Airway epithelial cell (primary cell): ENCODE measurements around the genes PCP4L1, HSPA6 and FCRLA.

DNA sequence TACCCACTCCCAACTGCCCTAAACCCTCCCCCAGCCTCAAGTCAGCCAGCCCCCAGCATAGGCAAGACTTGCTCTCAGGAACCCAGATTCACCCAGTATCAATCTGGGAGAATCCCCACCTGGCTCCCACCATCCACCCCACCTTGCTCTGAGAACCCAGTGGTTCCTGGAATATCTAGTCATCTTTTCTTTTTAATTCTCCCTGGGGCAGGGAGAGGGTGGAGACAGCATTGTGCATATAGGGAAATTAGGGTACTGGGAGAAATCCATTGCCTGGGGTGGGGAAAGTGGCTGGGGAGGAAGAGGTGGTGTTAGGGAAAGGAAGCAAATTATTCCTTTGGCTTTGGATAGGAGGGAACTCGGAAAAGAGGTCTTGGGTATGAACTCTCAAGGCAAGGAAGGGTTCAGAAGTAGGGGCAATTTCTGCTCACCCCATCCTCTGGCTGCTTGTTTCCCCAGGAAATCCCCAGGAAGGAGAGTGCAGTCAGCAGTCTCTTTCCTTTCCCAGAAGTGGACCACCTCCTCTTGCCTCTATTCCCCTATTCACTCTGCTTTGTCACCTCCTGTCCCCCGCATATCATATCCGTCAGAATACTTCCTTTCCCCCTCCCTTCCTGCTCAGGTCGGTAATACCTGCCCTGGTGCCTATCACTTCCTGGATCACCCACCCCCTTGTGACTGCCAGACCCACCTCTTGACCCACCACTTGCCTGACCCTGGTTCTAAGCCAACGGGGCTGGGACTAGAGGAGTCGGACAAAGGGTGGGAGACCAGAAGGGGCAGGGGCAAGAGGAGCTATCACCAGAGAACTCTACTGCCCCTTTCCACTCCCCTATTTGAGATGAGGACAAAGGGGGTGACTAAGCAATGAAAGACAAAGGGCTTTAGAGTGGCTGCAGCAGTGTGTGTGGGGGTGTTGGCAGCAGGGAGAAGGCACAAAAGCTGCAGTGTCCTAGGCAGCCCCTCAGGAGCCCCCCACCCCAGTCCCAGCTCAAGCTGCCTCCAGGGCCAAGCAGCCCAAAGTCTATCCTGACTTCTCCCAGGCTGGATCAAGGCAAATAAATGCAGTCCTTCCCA, 1.4 kb upstream of the ADAMTS4 start:
- RAMPAGE, long total RNA = no peak

DNA sequence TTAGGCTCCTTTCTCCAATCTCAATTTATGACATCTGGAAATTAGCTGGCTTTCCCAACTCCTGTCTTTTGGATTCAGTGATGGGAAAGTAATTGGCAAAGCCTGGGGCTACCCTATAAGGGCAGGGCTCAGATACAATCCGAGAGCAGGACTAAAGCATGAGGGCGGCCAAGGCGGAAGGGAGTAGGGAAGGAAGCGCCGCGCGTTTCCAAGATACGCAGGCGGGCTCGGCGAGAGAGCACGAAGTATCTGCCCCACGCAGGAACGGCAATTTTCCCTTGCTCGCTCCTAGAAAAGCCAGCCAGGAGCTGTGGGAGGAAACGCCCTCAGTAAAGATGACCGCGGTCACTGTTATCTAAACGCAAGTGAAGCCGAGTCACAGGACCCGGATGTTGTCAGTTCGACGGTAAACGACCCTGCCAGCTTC, 299 bp upstream of the NDUFS2 start:
- RAMPAGE, long total RNA = no peak

GRCh38 chr1:161258284-161259108, at the start of gene PCP4L1:
Gene PCP4L1 (plus strand): TSS chr1:161258745.
- RAMPAGE, long total RNA = no peak

GRCh38 chr1:161364601-161365238, 3.0 kb downstream of the CFAP126 start:
- RAMPAGE, long total RNA = no peak

DNA sequence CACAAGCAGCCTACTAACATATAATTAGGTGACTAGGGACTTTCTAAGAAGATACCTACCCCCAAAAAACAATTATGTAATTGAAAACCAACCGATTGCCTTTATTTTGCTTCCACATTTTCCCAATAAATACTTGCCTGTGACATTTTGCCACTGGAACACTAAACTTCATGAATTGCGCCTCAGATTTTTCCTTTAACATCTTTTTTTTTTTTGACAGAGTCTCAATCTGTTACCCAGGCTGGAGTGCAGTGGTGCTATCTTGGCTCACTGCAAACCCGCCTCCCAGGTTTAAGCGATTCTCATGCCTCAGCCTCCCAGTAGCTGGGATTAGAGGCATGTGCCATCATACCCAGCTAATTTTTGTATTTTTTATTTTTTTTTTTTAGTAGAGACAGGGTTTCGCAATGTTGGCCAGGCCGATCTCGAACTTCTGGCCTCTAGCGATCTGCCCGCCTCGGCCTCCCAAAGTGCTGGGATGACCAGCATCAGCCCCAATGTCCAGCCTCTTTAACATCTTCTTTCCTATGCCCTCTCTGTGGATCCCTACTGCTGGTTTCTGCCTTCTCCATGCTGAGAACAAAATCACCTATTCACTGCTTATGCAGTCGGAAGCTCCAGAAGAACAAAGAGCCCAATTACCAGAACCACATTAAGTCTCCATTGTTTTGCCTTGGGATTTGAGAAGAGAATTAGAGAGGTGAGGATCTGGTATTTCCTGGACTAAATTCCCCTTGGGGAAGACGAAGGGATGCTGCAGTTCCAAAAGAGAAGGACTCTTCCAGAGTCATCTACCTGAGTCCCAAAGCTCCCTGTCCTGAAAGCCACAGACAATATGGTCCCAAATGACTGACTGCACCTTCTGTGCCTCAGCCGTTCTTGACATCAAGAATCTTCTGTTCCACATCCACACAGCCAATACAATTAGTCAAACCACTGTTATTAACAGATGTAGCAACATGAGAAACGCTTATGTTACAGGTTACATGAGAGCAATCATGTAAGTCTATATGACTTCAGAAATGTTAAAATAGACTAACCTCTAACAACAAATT, 5.6 kb upstream of the HSPA6 start:
- RAMPAGE, long total RNA = no peak

- RAMPAGE, long total RNA = no peak
Observed at GRCh38 chr1:161523328-161524763, at the start of gene HSPA6. Gene HSPA6 (plus strand): TSS chr1:161524540.

DNA sequence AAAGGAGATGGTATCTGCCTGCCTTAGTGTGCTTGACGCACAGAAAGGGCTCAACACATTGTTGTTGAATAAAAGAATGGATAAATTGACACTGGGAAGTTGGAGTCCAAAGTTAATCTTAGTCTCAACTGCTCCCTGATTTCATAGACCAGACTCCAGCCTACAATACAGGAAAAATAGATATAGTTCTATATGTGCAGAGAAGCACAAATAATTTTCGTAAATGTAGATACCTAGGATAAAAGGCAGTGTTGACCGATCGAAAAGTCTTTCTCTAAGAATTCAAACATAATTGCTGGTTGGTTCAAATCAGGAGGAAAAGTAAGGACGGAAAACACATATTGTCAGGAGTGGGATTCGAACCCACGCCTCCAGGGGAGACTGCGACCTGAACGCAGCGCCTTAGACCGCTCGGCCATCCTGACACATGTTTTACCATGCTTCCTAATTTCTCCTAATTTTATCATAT, 5.7 kb downstream of the HSPA6 start:
- RAMPAGE, long total RNA = no peak

GRCh38 chr1:161548271-161549191, 1.1 kb downstream of the FCGR3A start:
- RAMPAGE, long total RNA = no peak

DNA sequence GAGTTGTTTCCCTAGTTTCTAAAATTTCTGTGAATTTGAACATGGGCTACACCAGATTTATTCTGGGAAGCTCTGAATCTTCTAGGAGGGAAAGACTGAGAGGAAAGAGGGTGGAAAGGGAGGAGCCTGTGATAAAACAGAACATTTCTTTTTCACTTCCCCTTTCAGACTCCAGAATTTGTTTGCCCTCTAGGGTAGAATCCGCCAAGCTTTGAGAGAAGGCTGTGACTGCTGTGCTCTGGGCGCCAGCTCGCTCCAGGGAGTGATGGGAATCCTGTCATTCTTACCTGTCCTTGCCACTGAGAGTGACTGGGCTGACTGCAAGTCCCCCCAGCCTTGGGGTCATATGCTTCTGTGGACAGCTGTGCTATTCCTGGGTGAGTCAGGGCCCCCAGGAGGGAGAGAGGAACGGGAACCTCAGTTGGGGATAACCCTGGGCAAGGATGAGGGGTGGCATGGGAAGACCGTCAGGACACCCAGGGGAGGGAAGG, 31.6 kb upstream of the FCGR3A start:
- RAMPAGE, long total RNA = no peak

DNA sequence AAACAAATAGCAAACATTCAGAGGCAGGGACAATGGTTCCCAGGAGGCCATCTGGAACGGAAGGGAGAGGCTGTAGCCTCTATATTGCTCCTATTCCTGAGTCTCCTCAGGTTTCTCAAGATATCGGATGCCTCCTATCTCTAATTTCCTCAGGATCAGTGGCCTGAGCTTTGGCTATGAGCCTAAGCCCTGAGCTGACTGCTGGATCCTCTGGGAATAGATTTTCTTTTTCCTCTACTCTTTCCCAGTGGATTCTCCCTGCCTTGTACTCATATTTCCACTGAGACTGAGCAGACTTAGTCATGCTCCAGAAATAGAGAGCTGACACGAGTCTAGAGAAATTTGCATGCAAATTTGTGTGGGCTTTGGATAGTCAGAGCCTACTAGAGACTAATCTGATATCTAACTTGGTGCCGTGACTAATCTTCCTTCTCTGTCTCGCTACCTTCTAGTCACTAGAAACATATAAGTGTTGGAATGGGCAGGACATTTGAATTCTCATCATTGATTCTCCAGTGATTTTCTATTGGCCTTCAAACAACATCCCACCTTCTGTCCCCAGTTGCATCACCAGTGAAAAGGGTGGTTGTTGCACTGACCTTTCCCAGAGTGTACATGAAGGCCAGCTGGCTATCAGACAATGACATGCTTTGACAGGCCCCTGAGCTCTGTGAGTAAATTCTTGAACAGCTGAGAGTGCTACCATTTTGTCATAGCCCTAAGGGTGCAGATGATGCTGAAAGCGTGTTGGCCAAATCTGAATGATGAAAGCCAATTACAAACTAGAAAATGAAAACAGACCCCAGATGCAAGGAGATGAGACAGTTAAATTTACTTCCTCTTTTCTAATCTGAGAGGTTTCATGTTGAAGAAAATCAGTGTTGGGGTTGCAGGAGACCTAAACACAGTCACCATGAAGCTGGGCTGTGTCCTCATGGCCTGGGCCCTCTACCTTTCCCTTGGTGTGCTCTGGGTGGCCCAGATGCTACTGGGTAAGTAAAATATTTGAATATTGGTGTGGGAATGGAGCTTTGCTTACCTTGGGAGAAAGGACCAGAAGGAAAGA, at the start of gene FCRLA:
FCRLA (plus strand) TSS at position 878 of the 1,066 bp plus-strand sequence.
- RAMPAGE, long total RNA = no peak

GRCh38 chr1:161839459-161839957, 73.4 kb downstream of the ATF6 start:
- RAMPAGE, long total RNA = no peak

GRCh38 chr1:162081028-162081631, 11.6 kb downstream of the NOS1AP start:
- RAMPAGE, long total RNA = no peak

GRCh38 chr1:162206903-162207736, 137.6 kb downstream of the NOS1AP start:
- RAMPAGE, long total RNA = no peak

GRCh38 chr1:162232042-162232329, 144.7 kb downstream of the SPATA46 start:
- RAMPAGE, long total RNA = no peak

DNA sequence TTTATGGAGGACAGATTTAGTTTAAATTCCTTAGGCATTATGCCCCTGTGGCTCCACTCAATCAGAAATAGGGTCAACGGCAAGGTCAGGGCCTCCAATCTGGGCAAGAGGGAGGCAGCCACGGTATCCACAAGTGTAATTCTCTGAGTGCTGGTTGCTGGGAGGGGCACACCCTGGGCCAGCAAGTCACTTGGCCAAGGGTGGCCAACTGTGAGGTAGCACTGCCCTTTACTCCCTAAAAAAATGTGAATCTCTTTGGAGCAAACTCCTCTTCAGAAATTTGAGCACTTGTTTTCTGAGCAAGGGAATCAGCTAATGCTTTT, 12.8 kb downstream of the SPATA46 start:
- RAMPAGE, long total RNA = no peak

DNA sequence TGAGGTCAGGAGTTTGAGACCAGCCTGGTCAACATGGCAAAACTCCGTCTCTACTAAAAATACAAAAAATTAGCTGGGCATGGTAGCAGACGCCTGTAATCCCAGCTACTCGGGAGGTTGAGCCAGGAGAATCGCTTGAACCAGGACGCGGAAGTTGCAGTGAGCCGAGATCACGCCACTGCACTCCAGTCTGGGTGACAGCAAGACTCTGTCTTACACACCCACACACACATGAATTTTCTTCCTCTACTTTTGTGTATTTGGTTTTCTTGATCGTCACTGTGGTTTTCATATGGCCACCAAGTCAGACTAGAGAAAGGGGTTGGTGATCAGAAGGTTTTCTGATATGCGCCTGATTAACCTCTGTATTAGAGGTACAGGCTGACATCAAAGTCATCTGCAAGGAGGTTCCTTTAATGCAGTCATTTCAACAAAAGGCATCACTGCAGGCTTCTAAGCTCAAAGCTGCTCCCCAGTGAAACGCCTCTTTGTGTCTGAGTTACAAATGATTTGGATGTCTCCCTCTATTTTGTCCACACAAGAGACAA, 11.1 kb downstream of the SH2D1B start:
- RAMPAGE, long total RNA = no peak

DNA sequence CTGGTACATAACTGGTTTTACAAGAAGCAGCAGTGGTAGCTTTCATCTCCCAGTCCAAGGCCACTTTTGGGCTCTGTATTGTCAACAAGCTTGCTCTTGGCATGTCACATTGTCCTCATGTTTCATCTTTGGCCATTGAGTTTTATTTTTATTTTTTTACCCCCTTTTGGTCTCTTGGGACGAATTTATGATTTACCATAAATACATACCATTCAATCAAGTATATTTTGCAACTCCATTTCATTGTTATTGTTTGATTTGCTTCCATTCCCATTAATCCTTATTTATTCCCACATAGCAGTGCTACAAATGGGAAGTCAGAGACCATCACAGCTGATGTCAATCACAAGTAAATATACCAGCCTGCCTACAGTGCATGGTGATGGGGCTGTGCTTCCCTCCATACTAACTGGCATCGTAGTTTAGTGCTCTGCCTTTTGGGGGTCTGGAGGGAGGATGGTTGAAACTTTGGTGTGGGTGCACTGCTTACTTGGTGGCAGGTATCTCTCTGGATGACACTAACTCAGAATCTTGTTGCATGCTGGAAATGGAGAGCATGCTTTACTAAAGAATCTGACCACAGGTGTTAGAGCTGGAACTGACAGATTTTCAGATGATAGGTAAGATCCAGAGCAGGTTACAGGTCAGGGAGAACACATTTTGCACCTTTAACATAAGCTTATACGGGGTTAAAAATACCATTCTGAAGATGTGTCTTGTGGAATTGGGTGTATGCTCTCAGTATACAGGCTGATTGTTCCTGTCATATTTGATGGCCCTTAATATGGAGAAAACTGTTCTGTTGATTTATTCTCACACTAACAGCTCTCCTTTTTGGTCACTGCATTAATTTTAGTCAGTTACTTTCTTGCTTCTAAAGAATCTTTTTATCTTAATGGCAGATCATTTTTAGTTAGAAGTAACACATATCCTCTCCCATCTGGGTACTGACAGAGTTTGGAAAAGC, 31.2 kb downstream of the UAP1 start:
- RAMPAGE, long total RNA = no peak

GRCh38 chr1:162671080-162671555, 38.9 kb downstream of the DDR2 start:
- RAMPAGE, long total RNA = no peak

DNA sequence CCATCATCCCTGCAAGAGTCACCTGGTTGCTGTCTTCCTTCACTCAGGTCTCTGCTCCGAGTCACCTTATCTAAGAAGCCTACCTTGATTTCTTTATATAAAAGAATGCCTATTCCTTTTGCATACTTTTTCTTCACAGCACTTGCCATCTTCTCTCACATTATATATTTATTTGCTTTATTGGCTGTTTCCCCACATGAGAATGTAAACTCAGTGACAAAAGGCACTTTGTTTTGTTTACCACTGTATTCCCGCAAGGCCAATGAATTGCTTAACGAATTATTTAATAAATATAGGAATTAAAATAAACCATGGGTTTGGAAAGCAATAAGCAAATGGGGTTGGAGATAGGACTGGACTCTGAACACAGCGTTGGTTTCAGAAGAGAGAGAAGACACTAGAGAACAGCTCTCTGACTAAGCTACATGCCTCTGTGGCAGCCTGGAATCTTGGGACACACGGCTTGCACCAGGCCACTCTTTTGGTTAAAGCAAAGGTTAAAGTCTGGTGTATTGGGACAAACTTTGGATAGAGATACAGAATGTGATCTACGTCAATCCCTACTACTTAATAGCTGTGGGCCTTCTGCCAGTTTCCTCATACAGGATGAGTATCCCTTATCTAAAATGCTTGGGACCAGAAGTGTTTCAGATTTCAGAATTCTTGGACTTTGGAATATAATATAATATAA, 49.9 kb upstream of the HSD17B7 start:
- RAMPAGE, long total RNA = no peak

GRCh38 chr1:162741819-162742166, 48.7 kb upstream of the HSD17B7 start:
- RAMPAGE, long total RNA = no peak